Tibial nerve (tissue), 3 donors: Measurements from ENCODE around the genes HERPUD2 and GPR141.

DNA sequence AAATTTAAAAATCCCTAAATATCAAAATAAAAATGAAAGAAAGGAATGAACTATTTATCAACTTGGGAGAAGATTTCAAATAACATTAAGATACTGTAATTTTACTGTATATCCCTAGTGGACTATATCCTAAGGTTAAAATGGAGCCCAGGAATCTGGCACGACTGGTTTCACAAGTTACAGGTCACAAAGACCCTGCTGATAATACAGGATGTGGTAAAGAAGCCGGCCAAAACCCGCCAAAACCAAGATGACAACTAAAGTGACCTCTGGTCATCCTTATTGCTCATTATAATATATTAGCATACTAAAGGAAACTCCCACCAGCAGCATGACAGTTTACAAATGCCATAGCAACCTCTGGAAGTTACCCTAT lies 185.3 kb downstream of the AVL9 start:
- PRO-cap: no peak
- RAMPAGE, long total RNA, 3 experiments: no peak in any of the 3 experiments

DNA sequence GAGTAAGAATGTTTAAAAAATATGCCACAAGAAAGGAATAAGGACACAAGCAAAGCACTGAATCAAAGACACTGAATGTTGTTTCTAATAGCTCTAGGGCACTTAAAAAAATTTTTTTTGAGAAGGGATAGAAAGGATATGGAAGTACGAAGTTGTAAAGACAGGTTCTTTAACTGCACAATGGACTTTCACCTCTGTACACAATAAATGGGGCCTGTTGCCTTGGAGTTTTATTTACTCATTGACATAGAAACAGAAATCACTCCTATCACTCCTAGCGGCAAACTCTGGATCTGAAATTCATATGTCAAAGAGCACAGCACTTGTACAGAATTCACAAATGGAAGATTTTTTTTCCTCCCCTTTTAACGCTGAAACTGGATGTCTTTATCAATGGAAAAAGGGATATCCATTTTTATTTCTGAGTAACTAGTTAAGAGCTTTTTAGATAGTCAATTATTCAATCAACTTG lies 18.3 kb downstream of the NT5C3A start:
- PRO-cap: no peak
- RAMPAGE, long total RNA, 3 experiments: no peak in any of the 3 experiments

DNA sequence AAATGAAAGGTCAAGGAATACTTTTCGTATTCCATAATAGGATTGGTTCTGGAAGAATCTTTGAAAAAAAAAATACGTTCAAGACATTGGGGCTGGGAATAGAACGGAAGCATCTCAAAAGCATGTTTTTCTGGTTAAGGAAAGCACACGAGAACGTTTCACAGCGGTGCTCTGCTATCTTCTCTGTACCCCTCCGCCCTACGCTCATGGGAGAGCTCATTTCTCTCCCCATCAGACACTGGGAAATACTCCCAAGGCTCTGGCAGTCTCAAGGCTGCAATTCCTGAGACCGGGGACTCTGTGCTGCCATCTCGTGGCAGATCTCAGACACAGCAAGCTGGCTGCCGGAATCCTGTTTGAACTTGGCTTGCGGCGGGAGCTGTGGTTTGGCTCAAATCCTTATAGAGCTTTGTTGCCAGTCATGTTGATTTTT lies 27.4 kb downstream of the BMPER start:
- PRO-cap: no peak
- RAMPAGE, long total RNA, 3 experiments: no peak in any of the 3 experiments

- PRO-cap: no peak
- RAMPAGE, long total RNA, 3 experiments: no peak in any of the 3 experiments
Observed at GRCh38 chr7:34966048-34966587, 71.2 kb downstream of the DPY19L1 start.

GRCh38 chr7:35625974-35626599 lies 68.8 kb downstream of the HERPUD2 start:
- PRO-cap: no peak
- RAMPAGE, long total RNA, 3 experiments: no peak in any of the 3 experiments

DNA sequence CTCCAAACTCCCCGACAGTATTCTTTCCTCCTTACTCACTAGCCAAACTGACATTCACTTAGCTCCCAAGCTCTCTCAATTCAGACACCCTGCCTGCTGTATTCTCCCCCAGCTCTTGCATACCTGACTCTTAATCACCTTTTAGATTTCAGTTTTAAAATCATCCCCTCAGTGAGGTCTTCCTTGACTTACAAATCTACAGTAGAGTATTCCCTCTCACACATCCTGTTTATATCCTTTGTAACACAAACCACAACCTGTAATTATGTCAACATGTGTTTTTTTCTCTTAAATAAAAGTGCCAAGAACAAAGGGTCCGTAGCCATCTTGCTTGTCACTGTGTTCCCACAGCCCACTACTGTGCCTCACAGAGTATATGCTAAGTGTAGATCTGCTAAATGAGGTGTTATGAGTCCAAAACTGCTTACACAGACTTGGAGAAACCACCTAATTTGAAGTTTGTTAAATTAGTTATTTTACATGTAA lies 14.3 kb downstream of the HERPUD2 start:
- PRO-cap: no peak
- RAMPAGE, long total RNA, 3 experiments: no peak in any of the 3 experiments

- PRO-cap: bidirectional peak, plus-strand start at chr7:35695245, minus-strand start at chr7:35695138
- RAMPAGE, long total RNA, 3 experiments: start-site peak on the plus strand in 3 of 3 experiments, at chr7:35695204-35695249 at its widest, 5 to 11 reads per replicate; start-site peak on the minus strand in 1 of 3 experiments, at chr7:35694617-35695195 at its widest, 33 reads per replicate
Observed at GRCh38 chr7:35694706-35695395, at the start of gene HERPUD2. Gene HERPUD2 (minus strand): TSS chr7:35695135.

DNA sequence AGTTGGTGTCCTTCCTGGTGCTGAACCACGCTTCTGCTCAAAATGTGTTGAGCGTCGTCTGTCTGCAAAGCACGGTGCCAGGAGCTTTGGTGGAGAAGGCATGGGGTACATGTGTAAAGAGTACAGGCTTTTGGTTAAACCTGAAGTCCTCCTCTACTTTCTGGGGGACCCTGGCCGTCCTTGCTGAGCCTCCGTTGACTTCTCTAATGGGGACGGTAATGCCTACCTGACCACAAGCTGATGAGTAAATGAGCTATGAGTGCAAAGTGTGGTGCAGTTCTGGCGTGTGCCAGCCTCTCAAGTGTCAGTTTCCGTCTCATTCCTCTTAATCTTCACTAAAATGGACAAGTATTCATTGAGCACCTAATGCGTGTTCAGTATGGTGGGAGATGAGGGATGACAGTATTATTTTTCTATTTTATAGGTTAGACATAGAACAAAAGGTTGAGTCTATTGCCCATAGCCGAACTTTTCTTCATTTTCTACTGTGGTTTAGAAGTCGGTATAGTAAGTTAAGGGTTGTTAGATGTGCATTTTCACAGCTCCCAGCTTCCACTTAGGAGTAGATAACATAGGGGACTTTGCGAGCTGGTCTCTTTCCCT lies 651 bp upstream of the HERPUD2 start:
- PRO-cap: no peak
- RAMPAGE, long total RNA, 3 experiments: no peak in any of the 3 experiments

DNA sequence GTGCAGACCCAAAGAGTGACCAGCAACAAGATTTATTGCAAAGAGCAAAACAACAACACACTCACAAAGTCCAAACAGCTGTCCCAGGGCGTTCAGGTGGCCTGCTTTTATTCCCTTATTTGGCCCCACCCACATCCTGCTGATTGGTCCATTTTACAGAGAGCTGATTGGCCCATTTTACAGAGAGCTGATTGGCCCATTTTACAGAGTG lies 87.4 kb upstream of the EEPD1 start:
- PRO-cap: no peak
- RAMPAGE, long total RNA, 3 experiments: no peak in any of the 3 experiments

GRCh38 chr7:36205734-36206370 lies 52.8 kb downstream of the EEPD1 start:
- PRO-cap: no peak
- RAMPAGE, long total RNA, 3 experiments: no peak in any of the 3 experiments

DNA sequence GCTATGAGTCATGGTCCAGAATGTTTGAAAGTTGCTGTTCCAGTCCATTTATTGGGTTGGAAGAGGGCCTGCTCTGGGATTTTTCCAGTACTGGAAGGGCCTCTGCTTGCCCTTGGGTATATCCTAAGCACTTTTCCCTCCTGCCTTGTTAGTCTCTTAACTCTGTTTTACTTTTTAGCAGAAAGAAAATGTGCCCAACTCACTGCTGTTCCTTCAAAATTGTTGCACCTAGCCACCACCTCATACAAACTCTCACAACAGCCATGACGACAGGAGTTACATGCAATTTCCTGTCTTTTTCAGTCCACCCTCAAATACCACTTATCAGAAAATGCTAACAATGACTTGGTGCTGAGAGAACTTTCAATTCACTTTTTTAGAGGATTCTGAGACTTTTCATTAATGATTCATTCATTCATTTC lies 105.8 kb downstream of the MATCAP2 start:
- PRO-cap: no peak
- RAMPAGE, long total RNA, 3 experiments: no peak in any of the 3 experiments

DNA sequence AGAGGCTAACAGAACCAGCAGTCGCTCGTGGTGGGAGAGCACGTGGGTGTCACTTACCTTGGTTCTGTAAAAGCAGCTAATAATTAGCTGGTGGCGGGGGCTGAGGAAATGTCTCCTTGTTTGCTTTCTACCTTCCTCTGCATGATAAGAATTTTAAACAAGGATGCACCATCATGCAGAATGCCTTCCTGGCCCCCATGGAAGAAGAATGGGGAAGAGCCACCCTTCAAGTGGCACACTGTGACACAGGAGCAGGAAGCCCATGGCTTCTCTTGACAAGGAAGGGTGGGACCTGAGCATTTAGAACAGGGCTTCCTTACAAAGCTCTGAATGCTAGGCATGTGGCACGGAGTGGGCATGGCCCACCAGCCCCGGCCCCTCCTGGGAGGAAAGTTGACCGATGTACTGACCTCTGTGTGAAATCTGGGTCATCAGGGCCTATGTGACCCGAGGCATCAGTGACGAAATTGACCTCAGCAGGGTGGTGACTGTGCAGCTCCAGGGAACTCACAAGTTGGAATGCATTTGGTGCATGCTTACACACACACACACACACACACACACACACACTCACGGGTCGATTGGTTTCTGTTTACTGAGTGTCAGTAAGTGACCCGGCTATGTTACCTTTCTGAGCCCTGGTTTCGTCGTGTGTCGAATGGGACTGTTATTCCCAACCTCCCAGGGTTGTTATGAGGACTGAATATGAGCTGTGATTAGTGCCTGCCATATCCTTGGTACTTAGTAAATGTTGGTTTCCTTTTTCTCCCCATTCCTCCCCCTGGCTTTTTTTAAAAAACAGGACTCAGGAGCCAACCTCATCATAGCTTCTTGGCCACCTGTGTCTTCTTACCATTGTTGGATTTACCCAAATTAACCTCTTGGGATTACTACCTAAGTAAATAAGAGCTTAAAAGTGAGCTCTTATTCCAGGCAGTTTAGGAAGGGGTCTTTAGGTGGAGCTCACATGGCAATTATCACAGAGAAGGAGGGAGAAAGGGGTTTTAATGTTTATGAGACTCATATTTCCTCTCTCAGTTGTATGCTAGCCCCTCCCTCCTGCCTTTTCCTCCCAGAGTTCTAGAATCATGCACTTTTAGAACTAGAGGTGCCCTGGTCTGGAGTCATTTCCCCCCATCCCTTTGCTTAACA lies 94.1 kb downstream of the MATCAP2 start:
- PRO-cap: no peak
- RAMPAGE, long total RNA, 3 experiments: no peak in any of the 3 experiments

DNA sequence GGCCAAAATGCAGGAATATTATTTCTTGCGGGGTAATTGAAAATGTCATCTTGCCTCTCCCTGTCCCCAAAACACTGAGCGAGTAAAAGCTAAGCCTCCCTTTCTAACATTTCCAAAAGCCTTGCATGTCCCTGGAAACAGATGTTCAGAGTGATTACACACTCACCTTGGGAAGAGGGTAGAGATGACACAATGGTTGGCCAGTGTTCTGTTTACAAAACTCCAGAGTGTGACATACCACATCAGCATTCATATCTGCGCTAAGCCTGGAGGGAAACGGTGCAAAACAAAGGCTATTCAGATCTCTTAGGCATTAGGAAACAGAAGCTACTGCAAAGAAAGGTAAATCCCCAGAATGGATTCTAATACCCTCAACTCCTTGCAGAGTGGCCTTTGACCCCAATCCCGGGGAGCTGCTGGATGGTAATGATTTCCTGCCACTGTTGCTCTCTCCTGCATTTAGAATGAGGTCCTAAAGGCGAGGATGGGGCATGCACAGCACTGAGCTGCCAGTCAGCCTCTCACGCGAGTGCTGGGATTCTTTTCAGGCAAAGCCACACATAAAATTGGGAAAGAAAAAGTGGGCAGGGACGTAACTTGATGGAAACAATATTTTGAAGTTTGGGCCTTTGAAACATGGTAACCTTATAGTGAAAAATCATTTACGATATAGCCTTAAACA lies 65.2 kb downstream of the AOAH start:
- PRO-cap: no peak
- RAMPAGE, long total RNA, 3 experiments: no peak in any of the 3 experiments

DNA sequence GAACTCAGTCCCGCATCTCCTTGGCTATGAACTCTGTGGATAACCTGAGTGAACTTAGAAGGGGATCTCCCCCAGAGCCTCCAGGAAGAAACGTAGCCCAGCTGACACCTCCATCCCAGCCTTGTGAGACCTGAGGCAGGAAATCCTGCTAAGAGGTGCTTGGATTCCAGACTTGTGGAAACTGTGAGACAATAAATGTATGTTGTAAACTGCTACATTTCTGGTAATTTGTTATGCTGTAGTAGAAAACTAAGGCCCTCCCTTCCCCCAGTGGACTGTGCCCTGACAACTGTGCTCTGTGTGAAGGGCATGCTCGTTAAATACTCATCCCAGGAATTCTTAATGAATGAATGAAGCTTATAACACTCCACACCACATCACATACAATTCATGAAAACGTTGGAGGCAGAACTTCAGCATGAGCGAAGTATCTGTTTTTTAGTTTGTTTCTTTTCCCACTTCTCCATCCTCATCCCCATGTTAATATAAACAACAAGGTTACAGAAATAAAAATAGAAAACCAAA lies 36.8 kb upstream of the AOAH start:
- PRO-cap: no peak
- RAMPAGE, long total RNA, 3 experiments: no peak in any of the 3 experiments

DNA sequence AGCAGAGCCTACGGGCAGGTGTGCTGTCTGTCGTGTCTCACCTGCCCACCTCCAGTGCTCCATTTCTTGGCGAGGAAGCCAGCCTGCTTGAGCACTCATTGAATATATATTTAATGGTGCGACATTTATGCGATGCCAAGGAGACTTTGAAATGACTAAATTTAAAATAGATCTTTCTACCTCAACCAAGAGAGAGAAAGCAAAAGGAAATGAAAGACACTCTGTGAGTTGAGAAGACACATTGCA lies 53.5 kb upstream of the AOAH start:
- PRO-cap: no peak
- RAMPAGE, long total RNA, 3 experiments: no peak in any of the 3 experiments

DNA sequence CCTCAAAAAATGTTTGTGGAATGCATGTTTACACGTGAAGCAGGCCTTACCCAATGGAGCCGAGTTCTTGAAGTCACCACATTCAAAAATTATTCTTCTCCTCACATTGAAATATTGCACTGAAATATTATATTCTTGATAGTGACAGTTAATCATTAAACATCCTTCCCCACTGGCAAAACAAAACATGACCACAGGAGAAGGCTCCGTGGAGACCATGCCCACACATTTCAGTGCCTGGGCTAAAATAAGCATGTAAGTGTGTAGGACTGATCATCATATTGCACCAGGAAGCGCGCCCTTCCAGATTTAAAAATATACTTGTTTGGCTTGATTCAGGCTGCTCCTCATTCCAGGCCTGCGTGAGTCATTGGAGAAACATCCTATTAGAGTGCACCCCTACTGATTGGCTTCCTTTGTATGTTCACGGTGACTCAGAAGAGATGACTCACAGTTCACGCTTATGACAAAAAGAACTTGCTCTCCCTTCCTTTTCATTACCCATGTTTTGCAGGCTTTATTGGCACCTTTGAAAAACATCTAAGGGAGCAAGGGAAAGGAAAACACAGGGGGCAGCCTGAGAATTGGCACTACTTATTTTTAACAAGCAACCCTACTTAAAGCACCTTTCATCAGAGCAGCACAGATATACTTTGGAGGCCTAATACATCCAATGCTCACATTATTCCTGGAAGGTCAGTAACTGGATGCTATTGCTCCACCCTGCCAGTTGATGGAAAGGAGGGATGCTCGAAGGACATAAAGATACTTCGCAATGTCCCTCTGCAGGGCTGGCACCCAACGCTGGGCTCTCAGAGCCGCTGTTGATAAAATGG lies 307.6 kb upstream of the AOAH start:
- PRO-cap: no peak
- RAMPAGE, long total RNA, 3 experiments: no peak in any of the 3 experiments

DNA sequence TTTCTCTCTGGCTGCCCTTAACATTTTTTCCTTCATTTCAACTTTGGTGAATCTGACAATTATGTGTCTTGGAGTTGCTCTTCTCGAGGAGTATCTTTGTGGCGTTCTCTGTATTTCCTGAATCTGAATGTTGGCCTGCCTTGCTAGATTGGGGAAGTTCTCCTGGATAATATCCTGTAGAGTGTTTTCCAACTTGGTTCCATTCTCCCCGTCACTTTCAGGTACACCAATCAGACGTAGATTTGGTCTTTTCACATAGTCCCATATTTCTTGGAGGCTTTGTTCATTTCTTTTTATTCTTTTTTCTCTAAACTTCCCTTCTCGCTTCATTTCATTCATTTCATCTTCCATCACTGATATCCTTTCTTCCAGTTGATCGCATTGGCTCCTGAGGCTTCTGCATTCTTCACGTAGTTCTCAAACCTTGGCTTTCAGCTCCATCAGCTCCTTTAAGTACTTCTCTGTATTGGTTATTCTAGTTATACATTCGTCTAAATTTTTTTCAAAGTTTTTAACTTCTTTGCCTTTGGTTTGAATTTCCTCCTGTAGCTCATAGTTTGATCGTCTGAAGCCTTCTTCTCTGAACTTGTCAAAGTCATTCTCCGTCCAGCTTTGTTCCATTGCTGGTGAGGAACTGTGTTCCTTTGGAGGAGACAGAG lies 280.8 kb downstream of the ELMO1 start:
- PRO-cap: no peak
- RAMPAGE, long total RNA, 3 experiments: start-site peak on the minus strand in 1 of 3 experiments, centred at position 488 of the sequence, 58 reads per replicate

GRCh38 chr7:37412109-37412603 lies 36.5 kb downstream of the ELMO1 start:
- PRO-cap: no peak
- RAMPAGE, long total RNA, 3 experiments: no peak in any of the 3 experiments

- PRO-cap: no peak
- RAMPAGE, long total RNA, 3 experiments: no peak in any of the 3 experiments
Observed at GRCh38 chr7:37570109-37570494, 113.5 kb upstream of the GPR141 start.

DNA sequence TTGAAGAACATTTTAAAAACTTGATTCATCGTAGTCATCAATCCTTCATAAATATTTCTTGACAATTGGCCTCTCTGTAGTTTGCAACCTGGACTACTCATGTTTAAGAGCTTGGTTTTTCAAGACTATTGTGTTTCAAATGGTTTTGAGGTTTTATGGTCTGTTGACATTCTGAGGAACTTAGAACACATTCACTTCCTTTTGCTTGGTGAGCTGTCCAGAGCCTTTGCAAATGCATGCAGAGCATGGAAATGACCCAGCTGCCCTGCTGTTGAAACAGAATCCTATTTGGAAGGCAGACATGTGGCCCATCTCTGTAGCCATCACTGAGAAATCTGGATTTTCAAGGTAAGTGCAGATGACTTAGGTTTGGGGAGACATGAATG lies at the start of gene GPR141:
Gene GPR141 (plus strand): TSS at position 211 of the 386 bp plus-strand sequence.
- PRO-cap: no peak
- RAMPAGE, long total RNA, 3 experiments: no peak in any of the 3 experiments